SK-N-SH (cell line): ENCODE measurements around the genes ATN1 and C1S.

DNA sequence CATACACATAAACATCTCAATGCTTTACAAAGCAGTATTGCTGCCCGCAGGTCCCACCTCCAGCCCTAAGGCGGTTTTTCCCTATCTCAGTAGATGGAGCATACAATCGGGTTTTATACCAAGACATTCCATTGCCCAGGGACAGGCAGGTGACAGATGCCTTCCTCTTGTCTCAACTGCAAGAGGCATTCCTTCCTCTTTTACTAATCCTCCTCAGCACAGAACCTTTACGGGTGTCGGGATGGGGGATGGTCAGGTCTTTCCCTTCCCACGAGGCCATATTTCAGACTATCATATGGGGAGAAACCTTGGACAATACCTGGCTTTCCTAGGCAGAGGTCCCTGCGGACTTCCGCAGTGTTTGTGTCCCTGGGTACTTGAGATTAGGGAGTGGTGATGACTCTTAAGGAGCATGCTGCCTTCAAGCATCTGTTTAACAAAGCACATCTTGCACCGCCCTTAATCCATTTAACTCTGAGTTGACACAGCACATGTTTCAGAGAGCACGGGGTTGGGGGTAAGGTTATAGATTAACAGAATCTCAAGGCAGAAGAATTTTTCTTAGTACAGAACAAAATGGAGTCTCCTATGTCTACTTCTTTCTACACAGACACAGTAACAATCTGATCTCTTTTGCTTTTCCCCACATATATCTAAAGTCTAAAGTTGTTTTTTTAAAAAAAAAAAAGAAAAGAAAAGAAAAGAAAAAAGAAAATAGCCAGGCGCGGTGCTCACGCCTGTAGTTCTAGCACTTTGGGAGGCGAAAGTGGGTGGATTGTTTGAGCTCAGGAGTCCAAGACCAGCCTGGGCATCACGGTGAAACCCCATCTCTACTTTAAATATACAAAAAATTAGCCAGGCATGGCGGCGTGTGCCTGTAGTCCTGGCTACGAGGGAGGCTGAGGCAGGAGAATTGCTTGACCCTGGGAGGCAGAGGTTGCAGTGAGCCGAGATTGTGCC, 13.4 kb upstream of the SPSB2 start:
- RRBS: no CpG with 5 or more reads among the region's 19 CpGs
CAGE:
- cytosol, long polyA plus RNA: no peak
- long polyA plus RNA: no peak
- nucleus, long polyA plus RNA: no peak

GRCh38 chr12:6899715-6900508, 4.7 kb upstream of the LRRC23 start:
- RRBS: no CpG with 5 or more reads among the region's 12 CpGs
CAGE:
- cytosol, long polyA plus RNA: no peak
- long polyA plus RNA: no peak
- nucleus, long polyA plus RNA: no peak

DNA sequence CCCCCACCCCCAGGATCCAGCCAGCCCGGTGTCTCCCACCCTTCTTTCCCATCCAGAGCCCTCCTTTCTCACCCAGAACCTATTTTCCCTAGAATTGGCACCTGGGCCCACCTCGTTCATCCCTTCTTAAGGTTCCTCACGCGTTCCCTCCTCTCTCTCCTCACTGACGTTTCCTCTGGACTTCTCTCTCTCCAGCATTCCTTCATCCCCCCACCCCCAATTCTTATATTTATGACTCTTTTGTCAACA, 913 bp upstream of the ATN1 start:
- RRBS: no CpG with 5 or more reads among the region's 5 CpGs
CAGE:
- cytosol, long polyA plus RNA: no peak
- long polyA plus RNA: no peak
- nucleus, long polyA plus RNA: no peak

DNA sequence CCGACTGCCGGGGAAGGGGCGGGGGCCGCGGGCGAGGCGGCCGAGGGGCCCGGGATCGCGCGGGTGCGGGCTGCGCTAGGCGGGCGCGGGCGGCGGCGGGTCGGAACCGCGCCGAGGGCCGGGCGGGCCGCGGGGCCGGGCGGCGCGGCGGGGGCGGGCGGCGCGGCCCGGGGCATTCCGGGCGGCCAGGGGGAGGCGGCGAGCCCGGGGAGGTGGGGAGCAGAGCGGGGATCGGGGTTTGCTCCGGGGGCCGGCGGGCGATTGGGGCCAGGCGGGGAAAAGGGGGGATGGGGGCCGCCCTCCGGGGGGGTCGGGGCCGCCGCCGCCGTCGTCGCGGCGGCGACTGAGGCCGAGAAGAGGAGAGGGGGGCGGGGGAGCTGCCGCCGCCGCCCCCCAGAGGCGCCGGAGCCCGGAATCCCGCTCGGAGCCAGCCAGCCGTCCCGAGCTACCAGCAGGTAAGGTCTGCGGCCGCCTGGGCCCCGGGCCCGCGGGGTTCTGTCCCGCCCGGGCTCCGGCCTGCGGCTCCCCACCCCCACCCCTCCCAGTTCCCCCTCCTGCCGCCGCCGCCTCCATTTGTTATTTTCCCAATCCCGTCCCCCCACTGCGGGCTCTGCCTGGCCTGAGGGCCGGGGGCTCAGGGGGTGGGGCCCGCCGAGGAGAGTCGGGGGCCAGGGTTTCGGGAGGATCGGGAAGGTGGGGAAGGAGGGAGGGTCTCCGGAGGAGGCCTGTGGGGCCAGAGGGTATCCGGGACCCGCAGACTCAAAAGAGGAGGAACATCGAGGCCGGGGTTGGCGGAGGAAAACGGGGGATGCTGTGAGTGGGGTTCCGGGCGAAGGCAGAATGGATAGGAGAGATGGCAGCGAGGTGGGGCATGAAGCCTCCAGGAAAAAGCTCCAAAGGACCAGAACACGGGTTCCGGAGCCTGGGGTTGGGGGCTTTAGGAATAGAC, at the start of gene ATN1:
ATN1 (plus strand) TSS at position 30 of the 949 bp plus-strand sequence.
- RRBS: 2% methylated on average over 63 of the region's 106 CpGs
CAGE:
- cytosol, long polyA plus RNA: no peak
- long polyA plus RNA: no peak
- nucleus, long polyA plus RNA: no peak

DNA sequence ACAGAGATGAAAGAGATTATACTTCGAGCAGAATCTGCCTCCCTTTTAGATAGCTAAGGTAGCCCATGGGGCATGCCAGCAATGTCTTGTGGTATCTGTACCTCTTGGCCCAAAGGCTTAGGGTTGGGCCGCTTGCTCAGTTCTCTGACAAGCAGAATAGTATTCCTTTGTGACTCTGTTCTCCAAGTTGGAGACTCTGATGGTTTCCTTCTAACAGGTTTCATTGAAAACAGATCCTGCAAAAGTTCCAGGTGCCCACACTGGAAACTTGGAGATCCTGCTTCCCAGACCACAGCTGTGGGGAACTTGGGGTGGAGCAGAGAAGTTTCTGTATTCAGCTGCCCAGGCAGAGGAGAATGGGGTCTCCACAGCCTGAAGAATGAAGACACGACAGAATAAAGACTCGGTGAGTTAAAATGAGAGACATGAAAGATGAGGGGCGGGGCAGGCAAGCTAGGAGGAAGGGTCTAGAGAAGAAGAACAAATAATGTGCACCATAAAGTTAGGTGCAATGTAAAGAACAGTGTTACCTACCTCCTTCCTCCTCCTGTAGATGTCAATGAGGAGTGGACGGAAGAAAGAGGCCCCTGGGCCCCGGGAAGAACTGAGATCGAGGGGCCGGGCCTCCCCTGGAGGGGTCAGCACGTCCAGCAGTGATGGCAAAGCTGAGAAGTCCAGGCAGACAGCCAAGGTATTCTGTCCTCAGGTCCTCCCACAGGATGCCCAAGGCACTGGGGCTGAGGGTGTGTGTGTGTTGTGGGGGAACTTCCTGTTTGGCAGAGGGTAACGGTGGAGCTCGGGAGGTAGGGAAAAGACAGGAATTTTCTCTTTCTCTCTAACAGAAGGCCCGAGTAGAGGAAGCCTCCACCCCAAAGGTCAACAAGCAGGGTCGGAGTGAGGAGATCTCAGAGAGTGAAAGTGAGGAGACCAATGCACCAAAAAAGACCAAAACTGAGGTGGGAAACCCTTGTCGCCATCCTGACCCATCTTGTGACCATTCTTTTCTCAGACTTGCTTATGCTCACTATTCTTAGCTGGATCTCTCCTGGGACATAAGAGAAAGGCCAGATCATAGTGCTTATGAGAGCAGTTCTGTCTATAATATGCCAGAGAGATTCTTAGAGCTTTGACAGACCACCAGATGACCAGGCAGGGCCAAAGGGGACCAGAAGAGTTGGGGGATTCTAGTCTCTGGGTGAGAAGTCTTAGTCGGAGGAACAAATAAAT, 6.3 kb downstream of the ATN1 start:
- RRBS: no CpG with 5 or more reads among the region's 16 CpGs
CAGE:
- cytosol, long polyA plus RNA: no peak
- long polyA plus RNA: no peak
- nucleus, long polyA plus RNA: no peak

DNA sequence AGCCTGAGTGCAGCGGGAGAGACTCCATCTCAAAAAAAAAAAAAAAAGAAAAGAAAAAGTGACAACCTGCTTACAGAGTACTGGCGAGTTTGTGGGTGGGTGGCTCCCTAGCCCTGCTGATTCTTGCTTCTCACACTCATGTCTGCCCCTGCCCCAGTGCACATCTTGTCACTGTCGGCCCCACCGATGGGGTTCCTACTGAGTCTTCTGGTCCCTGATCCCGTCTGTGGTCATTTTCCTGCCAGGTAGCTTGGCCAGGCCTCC, 2.3 kb upstream of the PTPN6 start:
- RRBS: no CpG with 5 or more reads among the region's 5 CpGs
CAGE:
- cytosol, long polyA plus RNA: no peak
- long polyA plus RNA: no peak
- nucleus, long polyA plus RNA: no peak

- RRBS: 97% methylated on average over 11 of the region's 34 CpGs
CAGE:
- cytosol, long polyA plus RNA: no peak
- long polyA plus RNA: no peak
- nucleus, long polyA plus RNA: no peak
These were observed 7.7 kb downstream of the PHB2 start for GRCh38 chr12:6962532-6963441.

DNA sequence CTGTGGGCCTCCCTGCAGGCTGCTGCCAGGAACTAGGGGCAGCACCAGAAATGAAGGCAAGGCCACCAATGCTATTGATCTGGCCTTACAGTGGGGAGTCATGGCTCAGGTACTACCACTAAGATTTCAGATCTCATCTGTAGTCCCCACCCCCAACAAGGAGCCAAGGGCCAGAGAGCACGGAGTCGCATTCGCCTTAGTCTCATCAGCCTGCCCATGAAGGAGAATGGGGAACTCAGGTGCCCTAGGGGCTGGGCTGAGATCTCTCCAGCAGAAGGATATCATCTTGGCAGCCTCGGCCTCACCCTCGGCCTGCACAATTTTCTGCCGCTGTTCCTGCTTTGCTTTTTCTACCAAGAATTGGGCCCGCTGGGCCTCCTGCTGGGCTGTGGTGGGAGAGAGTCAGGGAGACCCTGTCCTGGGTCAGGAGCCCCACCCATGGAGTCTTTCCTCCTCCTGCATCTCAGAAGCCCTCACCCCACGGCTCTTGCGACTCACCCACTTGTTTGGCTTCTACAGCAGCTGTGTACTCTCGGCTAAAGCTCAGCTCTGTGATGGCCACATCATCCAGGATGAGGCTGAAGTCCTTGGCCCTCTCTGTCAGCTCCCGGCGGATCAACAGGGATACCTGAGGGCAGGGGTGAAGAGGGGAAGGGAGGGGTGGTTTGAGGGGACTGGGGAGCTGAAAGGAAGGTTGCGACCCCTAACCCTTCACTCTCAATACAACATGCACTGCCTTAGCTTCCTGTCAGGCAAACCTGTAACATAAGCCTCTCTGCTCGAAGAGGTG, 2.9 kb downstream of the PHB2 start:
- RRBS: no CpG with 5 or more reads among the region's 14 CpGs
CAGE:
- cytosol, long polyA plus RNA: no peak
- long polyA plus RNA: no peak
- nucleus, long polyA plus RNA: no peak

GRCh38 chr12:6970997-6971290, 231 bp downstream of the EMG1 start:
- RRBS: no CpG with 5 or more reads among the region's 7 CpGs
CAGE:
- cytosol, long polyA plus RNA: no peak
- long polyA plus RNA: start-site peak on the plus strand at chr12:6971019-6971075, 98 and 142 reads in 2 replicates
- nucleus, long polyA plus RNA: no peak

- RRBS: no CpG with 5 or more reads among the region's 1 CpG
CAGE:
- cytosol, long polyA plus RNA: no peak
- long polyA plus RNA: no peak
- nucleus, long polyA plus RNA: no peak
These were observed 4.4 kb downstream of the LPCAT3 start for GRCh38 chr12:7013719-7014432.

DNA sequence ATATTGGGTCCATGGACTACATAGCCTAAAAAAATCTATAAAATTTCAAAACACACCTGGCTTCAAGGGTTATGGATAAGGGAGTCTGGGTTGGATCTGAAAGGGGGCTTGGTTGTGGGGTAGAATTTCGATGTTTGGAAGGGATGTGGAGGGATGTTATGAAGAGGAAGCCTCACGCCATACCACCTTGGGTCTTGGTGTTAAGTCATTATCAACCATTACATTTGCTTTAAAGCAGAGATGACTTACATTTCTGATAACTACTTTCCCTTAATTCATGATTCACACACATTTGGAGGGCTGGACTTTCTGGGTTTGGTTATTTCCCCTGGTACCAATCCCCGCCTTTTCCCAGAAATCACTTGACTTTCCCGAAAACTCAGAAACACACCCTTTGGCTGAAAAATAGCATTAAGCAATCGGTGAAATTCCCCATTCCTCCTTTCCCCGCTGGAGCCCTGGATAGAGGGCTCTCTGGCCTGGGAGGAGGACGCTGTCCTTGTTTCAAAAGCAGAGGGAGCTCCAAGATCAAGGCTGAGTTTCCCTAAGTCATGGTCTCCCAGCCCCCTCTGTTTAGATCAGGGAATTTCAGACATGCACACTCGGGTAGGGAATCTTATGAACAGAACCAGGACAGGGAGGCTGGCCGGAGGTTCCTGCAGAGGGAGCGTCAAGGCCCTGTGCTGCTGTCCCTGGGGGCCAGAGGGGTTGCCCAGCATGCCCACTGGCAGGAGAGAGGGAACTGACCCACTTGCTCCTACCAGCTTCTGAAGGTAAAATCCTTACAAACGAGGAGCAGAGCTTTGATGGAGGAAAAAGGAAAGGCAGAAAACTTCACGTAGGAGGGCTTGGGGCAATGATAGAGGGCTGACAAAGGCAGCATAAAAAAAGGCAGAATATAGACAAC, at the start of gene C1S:
C1S (plus strand) TSS at position 614 of the 907 bp plus-strand sequence.
- RRBS: no CpG with 5 or more reads among the region's 12 CpGs
CAGE:
- cytosol, long polyA plus RNA: no peak
- long polyA plus RNA: no peak
- nucleus, long polyA plus RNA: no peak

DNA sequence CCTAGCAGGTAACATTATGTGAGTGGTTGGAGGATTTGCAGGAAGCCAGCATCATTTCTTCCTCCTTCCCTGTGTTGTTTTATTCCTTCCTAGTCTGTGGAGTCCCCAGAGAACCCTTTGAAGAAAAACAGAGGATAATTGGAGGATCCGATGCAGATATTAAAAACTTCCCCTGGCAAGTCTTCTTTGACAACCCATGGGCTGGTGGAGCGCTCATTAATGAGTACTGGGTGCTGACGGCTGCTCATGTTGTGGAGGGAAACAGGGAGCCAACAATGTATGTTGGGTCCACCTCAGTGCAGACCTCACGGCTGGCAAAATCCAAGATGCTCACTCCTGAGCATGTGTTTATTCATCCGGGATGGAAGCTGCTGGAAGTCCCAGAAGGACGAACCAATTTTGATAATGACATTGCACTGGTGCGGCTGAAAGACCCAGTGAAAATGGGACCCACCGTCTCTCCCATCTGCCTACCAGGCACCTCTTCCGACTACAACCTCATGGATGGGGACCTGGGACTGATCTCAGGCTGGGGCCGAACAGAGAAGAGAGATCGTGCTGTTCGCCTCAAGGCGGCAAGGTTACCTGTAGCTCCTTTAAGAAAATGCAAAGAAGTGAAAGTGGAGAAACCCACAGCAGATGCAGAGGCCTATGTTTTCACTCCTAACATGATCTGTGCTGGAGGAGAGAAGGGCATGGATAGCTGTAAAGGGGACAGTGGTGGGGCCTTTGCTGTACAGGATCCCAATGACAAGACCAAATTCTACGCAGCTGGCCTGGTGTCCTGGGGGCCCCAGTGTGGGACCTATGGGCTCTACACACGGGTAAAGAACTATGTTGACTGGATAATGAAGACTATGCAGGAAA, 9.5 kb downstream of the C1S start:
- RRBS: no CpG with 5 or more reads among the region's 15 CpGs
CAGE:
- cytosol, long polyA plus RNA: no peak
- long polyA plus RNA: no peak
- nucleus, long polyA plus RNA: no peak

GRCh38 chr12:7071635-7071942, 11.1 kb downstream of the C1S start:
- RRBS: no CpG with 5 or more reads among the region's 2 CpGs
CAGE:
- cytosol, long polyA plus RNA: no peak
- long polyA plus RNA: no peak
- nucleus, long polyA plus RNA: no peak

DNA sequence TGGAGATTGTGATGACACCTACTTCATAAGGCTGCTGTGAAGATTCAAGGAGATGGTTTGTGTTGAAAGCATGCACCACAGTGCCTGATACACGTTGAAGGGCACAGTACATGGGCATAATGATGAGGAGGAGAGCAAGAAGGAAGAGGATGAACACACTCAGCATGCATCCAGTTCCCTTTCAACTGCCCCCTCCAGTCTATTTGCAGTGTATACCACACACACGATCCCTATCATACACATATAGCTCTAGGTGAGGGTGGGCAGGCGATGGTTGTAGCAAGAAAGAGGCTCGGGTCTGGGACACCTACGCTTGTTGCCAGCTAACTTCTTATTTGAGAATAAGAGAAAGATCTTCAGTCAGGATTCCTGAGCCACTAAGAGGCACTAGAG, 3.9 kb downstream of the CLSTN3 start:
- RRBS: no CpG with 5 or more reads among the region's 5 CpGs
CAGE:
- cytosol, long polyA plus RNA: no peak
- long polyA plus RNA: no peak
- nucleus, long polyA plus RNA: no peak

GRCh38 chr12:7843671-7843922, 29.1 kb downstream of the SLC2A14 start:
- RRBS: no CpG with 5 or more reads among the region's 6 CpGs
CAGE:
- cytosol, long polyA plus RNA: no peak
- long polyA plus RNA: no peak
- nucleus, long polyA plus RNA: no peak

DNA sequence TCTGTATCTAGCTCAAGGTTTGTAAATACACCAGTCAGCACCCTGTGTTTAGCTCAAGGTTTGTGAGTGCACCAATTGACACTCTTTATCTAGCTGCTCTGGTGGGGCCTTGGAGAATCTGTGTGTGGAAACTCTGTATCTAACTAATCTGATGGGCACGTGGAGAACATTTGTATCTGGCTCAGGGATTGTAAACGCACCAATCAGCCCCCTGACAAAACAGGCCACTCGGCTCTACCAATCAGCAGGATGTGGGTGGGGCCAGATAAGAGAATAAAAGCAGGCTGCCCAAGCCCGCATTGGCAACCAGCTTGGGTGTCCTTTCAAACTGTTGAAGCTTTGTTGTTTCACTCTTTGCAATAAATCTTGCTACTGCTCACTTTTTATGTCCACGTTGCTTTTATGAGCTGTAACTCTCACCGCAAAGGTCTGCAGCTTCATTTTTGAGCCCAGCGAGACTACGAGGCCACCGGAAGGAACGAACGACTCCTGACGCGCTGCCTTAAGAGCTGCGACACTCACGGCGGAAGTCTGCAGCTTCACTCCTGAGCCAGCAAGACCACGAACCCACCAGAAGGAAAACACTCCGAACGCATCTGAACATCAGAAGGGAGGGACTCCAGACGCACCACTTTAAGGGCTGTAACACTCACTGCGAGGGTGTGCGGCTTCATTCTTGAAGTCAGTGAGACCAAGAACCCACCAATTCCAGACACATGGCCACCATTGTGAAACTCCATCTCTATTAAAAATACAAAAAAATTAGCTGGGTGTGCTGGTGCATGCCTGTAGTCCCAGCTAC, 9.8 kb downstream of the SLC2A14 start:
- RRBS: no CpG with 5 or more reads among the region's 22 CpGs
CAGE:
- cytosol, long polyA plus RNA: no peak
- long polyA plus RNA: no peak
- nucleus, long polyA plus RNA: no peak

GRCh38 chr12:7923902-7924506, 12.0 kb downstream of the SLC2A3 start:
- RRBS: no CpG with 5 or more reads among the region's 8 CpGs
CAGE:
- cytosol, long polyA plus RNA: no peak
- long polyA plus RNA: no peak
- nucleus, long polyA plus RNA: no peak

GRCh38 chr12:7932534-7932930, 3.5 kb downstream of the SLC2A3 start:
- RRBS: no CpG with 5 or more reads among the region's 2 CpGs
CAGE:
- cytosol, long polyA plus RNA: no peak
- long polyA plus RNA: no peak
- nucleus, long polyA plus RNA: no peak

- RRBS: no CpG with 5 or more reads among the region's 21 CpGs
CAGE:
- cytosol, long polyA plus RNA: no peak
- long polyA plus RNA: no peak
- nucleus, long polyA plus RNA: no peak
These were observed 6.4 kb upstream of the FOXJ2 start for GRCh38 chr12:8025957-8026733.

GRCh38 chr12:8031947-8032259, 613 bp upstream of the FOXJ2 start:
- RRBS: no CpG with 5 or more reads among the region's 4 CpGs
CAGE:
- cytosol, long polyA plus RNA: no peak
- long polyA plus RNA: no peak
- nucleus, long polyA plus RNA: no peak